Myometrial cell (primary cell): ENCODE data around the gene KLHL30.

DNA sequence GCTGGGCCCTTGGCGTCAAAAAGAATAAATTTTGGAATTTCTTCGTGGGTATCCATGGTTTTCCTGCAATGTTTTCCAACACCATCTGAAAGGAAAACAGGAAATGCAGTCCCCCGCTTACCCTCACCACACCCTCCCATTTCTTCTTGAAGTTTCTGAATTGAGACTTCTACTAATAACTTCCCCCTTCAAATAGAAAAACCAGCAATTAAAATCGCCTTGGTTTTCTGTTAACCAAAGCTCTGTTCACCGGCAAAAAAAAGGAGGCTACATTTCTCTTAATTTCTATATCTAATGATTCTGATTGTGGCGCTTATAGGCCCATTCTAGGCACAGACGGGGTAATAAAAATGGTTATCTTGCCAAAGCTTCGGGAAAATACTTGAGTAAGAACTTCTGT, 483 bp upstream of the COL6A3 start:
- RAMPAGE, long total RNA = no peak

DNA sequence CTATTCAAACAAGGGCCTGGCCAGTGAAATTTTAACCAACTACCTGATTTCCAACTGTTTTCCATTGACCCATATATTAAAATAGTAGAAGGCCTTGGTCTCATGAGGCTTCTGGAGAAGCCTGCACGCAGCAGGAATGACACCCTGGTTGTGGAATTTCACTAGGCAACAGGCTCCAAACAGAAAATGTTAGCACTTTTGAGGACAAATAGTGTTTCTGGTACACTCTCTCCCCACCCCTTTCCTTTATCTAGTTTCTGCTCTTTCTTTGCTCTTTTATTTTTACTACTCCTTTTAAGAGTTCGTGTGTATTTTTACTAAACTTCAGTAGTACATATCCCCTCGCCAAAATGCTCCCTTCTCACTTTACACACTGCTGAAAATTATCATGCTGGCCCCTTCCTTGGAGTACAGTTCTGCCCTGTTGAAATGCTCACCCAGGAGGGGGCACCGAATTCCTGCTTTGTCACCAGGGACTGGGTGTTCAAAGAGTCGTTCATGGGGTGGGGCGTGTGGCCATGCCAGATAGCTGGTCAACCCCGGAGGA, 22.0 kb upstream of the COL6A3 start:
- RAMPAGE, long total RNA = no peak

DNA sequence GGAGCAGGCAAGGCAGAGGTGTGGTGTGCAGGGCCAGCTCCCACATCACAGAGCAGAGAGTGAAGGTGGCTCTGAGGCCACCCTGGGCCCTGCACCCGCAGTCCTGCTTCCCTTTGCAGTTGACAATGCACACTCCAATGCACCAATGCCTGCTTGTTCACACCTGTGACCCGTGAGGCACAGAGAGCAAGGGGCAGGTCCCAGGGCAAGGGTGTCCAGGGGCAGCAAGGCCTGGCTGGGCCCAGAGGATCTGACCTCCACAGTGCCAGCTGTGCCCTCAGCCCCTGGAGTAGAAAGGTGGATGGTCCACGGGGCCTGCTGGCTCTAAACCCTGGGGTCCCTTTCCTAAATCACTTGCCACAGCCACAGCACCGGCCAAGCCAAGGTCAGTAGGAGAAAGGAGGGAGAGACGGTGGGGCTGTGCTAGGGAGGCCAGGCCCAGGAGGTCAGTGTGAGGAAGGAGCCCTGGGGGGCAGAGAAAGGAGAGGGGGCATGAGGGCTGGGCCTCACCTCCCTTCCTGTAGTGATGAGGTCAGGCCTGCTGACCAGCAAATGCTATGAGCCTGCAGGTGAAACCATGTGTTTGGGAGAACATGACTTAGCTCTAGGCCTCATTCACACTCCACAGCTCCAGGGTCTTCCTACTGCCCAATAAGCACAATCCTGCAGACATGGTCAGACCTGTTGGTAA, 29.0 kb downstream of the MLPH start:
- RAMPAGE, long total RNA = no peak

DNA sequence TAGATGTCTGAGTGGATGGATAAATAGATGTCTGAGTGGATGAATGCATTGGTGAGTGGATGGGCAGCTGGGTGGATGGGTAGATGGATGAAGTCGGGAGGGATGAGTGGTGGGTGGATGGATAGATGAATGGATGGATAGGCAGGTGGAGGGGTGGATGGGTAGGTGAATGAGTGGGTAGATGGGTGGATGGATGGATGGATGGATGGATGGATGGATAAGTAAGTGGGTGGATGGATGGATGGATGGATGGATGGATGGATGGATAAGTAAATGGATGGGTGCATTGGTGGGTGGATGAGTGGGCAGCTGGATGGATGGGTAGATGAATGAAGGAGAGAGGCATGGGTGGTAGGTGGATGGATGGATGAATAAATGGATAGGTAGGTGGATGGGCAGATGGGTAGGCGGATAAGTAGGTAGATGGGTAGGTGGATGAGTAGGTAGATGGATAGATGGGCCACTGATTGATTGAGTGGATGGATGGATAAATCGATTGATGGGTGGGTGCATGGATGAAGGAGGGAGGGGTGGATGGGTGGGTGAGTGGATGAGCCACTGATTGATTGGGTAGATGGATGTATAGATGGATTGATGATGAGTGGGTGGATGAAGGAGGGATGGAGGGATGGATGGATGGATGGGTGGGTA, 30.6 kb downstream of the MLPH start:
- RAMPAGE, long total RNA = no peak

DNA sequence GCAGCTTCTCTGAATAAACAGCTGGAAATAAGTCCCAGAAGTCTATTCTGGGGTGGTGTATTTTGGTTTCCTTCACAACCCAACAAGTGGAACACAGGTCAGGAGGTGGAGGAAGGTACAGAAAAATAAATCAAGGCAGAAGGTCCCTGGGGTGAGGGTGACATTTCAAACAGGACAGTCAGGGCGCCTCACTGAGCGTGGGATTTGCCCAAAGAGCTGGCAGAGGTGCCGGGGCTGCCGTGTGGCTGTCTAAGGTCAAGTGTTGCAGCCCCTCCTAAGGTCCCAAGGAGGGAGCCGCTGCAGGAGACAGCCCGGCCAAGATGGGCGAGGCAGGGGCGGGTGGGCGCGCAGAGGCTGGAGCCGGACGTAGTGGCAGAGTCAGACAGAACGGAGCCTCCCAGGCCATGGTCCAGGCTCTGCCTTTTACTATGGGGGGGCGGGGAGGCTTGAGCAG, 27.6 kb upstream of the PRLH start:
- RAMPAGE, long total RNA = no peak

DNA sequence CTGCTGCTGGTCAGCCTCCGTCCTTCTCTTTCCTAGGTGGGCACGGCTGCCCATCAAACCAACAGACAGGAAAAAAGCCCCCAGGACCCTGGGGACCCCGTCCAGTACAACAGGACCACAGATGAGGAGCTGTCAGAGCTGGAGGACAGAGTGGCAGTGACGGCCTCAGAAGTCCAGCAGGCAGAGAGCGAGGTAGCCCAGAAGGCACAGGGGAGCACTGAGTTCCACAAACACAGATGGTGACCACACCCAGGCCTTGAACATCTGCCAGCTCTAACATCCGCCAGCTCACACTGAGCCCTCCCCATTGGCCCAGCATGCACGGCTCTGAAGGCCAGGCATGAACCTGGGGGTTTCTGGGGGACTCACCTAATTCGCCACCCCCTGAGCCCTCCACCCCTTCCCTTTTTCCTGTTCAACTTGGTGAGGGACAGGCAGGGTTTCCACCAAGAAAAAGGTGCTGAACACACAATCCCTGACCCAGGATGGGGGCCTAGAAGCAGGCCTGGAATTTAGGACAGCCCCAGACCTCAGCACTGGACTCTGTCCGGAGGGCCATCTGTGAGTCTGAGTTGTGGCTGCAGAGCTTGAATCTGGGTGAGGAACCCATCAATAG, 25.5 kb upstream of the PRLH start:
- RAMPAGE, long total RNA = no peak

DNA sequence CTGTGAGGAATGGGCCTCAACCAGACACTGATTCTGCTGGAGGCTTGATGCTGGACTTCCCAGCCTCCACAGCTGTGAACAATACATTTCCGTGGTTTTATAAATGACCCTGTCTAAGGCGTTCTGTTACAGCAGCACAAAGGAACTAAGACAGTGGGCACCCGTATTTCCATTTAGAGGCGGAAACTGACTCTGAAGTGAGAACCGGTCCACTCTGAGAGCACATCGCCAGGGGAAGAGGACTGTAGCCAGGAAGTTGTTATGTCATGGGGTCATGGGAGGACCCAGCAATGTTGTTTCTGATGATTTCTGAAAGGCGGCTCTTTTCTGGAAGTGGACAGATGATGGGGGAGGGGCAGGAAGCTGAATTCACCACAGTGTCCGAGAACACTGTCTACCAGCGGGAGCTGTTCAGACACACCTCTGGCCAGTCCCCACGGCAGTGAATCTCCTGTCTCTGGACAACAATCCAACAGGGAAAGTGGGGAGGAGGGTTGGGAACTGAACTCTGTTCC, 2.2 kb upstream of the LRRFIP1 start:
- RAMPAGE, long total RNA = no peak

- RAMPAGE, long total RNA = no peak
Observed at GRCh38 chr2:237626796-237627312, 533 bp upstream of the LRRFIP1 start.

- RAMPAGE, long total RNA = no peak
Observed at GRCh38 chr2:237656744-237657126, 29.3 kb downstream of the LRRFIP1 start.

- RAMPAGE, long total RNA = no peak
Observed at GRCh38 chr2:237675382-237675902, 48.1 kb downstream of the LRRFIP1 start.

DNA sequence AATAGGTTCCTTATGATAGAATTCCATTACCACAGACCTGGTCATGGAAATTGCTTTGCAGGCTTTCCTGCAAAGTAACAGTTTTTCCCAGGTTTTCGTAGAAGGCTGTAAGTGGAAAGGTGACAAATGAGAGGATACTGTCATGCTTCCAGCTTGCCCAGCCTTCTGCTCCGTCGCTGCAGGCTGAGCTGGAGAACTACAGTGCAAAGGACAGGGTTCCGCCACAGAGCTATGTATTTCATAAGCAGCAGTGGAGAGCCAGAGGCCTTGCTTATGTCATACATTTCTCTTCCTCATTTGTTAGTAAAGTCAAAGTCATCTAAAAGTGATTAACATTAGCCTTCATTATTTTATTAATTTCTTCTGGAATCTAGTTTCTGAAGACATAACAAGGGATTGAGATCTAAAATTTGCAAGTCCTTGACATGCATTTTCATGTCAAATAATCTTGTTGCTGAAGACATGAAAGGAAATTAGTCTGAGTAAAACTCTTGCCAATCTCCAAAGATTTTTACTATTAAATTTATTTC, 72.9 kb upstream of the RBM44 start:
- RAMPAGE, long total RNA = no peak

DNA sequence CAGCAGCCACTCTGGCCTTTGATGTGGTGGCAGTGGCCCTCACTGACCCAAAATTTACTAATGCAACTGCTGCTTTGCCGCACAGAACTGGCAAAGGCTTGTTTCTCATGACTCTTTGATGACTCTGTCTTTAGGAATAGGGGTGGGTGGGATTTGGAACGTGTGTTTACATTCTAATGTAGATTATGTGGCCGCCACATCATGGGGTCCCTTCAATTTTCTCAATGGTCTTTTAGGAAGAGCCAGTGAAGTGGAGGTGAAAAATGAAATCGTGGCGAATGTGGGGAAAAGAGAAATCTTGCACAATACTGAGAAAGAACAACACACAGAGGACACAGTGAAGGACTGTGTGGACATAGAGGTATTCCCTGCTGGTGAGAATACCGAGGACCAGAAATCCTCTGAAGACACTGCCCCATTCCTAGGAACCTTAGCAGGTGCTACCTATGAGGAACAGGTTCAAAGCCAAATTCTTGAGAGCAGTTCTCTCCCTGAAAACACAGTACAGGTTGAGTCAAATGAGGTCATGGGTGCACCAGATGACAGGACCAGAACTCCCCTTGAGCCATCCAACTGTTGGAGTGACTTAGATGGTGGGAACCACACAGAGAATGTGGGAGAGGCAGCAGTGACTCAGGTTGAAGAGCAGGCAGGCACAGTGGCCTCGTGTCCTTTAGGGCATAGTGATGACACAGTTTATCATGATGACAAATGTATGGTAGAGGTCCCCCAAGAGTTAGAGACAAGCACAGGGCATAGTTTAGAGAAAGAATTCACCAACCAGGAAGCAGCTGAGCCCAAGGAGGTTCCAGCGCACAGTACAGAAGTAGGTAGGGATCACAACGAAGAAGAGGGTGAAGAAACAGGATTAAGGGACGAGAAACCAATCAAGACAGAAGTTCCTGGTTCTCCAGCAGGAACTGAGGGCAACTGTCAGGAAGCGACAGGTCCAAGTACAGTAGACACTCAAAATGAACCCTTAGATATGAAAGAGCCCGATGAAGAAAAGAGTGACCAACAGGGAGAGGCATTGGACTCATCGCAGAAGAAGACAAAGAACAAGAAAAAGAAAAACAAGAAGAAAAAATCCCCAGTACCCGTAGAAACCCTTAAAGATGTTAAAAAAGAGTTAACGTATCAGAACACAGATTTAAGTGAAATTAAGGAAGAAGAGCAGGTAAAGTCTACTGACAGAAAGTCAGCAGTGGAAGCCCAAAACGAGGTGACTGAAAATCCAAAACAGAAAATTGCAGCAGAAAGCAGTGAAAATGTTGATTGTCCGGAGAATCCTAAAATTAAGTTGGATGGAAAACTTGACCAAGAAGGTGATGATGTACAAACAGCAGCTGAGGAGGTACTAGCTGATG, 35.7 kb upstream of the RBM44 start:
- RAMPAGE, long total RNA = no peak

DNA sequence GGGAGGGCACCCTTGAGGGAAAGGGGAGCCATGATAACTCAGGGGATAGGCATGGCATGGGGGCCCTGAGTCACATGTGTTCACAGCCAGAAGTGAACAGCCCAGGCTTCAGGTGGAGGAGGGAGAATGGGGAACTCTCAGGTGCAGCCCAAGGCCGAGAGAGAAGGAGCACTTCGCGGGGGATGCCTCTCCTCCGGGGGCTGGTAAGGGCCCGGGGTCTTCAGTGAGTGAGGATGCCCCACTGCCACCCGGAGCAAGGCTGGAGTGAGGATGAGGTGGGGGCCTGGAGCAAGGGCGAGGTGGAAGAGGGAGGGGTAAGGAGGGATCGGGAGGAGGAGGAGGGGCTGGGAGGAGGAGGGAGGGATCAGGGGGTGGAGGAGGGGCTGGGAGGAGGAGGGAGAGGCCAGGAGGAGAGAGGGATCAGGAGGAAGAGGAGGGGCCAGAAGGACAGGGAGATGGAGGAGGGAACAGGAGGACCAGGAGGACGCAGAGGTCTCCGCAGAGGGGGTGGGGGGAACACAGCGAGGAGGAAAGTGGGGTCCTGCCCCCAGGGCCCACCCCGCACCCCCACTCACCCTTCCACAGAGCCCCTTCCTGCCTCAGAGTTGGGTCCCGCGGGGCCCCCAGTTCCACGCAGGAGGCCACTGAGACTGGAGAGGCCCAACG, 42.7 kb downstream of the RAMP1 start:
- RAMPAGE, long total RNA = no peak

- RAMPAGE, long total RNA = no peak
Observed at GRCh38 chr2:237968331-237969178, 1.7 kb downstream of the UBE2F start.

DNA sequence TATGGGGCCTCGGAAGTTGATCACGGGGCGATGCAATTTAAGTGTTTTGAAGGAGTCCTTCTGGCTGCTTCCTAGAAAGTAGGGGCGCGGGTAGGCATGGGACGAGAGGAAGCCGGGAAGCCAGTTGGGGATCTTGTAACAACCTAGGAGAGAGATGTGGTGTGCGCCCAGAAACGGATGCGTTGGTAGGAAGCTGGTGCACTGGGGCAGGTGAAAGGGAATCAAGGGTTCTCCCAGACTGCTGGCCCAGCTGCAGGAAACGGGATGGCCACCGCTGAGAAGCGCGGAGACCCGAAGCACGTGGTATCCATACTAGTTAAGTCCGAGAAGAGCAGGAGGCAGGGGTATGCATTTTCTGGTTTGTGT, 704 bp downstream of the SCLY start:
- RAMPAGE, long total RNA = no peak

DNA sequence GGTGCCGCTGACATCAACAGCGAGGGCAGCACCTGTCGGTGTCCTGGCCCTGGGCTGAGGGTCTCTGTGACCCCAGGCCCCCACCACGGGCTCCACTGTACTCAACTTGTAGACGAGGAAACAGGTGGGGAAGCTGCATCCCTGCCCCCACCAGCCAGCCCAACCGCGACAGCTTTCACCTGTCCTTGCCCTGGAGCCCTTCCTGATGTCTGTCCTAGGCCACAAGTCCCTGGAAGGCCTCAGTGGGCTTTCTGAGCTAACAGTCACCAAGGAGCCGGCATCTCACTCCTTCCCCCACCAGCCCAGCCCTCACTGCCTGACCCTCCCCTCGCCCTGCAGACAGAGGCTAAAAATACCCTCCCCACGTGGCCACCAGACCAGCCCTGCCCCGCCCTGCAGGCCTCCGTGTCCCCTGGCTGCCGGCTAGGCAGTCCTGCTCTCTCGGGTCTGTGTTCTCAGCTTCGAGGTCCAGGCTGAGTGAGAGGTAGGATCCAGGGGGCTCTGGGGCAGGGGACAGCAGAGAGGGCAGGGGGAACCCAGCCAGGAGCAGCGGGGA, at the start of gene KLHL30:
Gene KLHL30 (plus strand): TSS at position 394 of the 556 bp plus-strand sequence.
- RAMPAGE, long total RNA = no peak

GRCh38 chr2:238261004-238261840, 21.4 kb upstream of the HES6 start:
- RAMPAGE, long total RNA = no peak

DNA sequence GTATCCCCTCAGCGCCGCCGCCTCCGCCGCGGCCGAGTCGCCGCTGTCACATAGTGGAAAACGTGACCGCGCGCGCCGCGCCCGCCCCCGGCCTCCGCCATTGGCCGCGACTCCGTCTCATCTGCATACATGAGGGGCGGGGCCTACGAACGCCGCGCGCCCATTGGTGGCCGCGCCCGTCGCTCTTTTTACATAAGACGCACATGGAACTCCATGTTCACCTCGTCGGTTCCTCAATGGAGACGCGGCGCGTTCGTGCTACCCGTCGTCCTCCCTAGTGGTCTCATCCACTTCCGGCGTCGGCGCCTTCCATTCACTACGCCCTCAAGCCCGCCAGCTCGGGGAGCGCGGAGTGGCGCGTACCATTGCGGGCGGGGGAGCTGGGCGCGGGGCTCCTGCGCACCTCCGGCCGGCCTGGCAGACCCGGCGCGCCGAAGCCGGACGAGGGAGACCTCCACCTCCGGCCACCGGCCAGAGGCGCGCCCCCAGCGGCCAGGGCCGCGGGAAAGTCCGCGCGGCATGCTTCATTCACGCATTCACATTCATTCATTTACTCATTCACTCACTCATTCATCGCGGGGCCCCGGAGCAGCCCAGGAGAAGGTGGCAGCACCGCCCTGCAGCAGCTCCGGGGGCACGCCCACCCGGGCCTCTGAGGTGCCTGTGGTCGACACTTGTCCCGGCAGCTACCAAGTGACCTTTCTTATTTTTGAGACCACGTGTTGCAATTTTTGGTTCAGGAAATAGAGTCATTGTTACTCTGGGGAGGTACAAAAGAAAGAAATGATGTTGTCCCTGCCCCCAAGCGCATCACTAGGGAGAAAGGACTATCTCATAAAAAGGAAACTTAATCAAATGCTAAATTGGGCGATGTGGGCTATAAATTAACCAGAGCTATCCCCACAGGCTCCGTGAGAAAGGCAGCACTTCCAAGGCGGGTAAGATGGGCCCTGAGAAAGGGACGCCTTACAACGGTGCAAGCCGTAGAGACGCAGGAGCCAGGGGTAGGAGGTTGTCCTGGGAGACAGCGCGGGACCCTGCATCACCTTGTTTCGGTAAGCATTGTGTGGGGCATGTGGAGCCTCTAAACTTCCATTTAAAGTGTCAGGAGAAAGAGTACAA, 694 bp upstream of the PER2 start:
- RAMPAGE, long total RNA = no peak

GRCh38 chr2:238290994-238291193, 2.5 kb upstream of the PER2 start:
- RAMPAGE, long total RNA = no peak

DNA sequence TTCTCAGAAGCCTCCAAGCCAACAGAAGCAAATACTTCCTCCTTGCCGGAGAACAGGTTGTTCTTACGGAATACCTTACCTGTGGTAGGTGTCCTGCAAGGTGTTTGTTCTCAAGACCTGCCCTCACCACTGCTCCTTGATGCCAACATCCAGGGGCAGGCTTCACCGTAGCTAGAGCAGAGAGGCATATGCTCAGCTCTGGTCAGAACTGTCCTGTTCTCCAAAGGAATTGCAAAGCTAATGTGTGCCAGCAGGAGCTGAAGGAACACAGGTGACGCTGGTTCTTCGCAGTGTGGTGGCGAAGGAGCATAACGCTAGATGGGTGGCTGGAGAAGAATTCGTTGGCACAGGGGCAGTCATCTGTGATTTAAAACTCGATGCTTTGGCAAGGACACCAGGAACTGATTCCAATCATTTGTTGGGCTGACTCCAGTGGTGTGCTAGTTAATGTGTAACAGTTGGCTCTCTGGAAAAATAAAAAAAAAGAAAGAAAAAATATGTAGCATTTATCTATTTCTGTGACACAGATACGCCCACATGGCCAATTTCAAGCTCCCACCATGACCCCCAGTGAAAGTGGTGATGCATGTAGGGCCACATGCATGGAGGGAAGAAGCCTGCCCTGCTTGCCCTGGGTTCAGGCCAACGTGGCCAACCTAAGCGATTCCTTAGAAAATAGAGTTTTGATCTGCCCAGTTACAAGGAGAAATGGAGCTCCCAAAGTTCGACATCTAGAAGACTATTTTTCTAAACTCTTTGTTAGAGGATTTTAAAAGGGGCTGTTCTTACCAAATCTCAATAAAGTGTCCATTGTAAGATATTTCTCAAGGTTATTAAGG, 11.5 kb upstream of the PER2 start:
- RAMPAGE, long total RNA = no peak